Pericardium fibroblast (primary cell): ENCODE measurements around a stretch of chr12.

- RAMPAGE, long total RNA, result no peak
Observed at GRCh38 chr12:76372951-76373605, 24.9 kb upstream of the BBS10 start.

GRCh38 chr12:76375066-76375402, 26.8 kb upstream of the BBS10 start:
- RAMPAGE, long total RNA, result no peak

DNA sequence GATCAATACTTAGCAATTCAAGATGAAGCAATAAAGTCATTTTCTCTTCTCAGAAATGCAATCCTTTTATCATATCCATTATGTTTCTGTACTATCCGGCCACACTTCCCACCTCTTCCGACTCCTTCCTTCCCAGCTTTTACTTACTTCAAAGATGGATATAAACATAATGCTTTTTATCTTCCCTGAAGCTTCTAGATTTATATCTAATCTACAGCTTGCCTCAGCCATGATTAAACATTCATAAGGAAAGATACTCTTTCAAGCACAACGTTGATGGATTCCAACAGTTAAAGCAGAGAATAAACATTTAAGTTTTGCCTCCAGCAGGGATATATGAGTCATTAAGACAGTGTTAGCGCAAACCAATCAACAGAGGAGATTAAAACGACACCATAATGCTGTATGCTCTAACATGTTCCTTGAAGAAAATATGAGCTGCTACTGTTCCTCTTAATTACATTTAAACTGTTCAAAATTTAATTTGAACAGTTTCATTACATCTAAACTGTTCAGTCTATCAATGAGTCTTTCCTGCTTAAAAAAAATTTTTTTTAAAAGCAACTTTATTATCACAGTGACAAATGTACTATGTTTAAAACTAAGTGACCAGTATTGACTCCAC, 74.9 kb upstream of the BBS10 start:
- RAMPAGE, long total RNA, result no peak

DNA sequence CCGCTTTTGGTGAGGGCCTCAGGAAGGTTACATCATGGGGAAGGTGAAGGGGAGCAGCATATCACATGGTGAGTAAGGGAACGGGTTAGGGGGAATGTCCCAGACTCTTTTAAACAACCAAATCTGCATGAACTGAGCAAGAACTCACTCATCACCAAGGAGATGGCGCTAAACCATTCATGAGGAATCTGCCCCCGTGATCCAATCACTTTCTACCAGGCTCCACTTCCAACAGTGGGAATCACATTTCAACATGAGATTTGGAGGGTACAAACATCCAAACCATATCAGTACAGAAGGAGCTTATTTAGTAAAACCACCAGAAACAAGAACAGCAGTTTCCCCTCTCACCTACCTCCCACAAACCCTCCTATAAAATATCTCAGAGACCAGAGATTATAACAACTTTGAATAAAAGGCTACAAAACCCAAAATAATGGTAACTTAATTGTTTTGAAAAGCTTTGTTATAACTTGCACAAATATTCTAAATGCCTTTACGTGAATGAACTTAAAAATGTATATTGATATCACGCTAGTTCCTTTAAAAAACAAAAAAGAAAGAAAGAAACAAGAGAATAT, 39.8 kb downstream of the OSBPL8 start:
- RAMPAGE, long total RNA, result no peak

DNA sequence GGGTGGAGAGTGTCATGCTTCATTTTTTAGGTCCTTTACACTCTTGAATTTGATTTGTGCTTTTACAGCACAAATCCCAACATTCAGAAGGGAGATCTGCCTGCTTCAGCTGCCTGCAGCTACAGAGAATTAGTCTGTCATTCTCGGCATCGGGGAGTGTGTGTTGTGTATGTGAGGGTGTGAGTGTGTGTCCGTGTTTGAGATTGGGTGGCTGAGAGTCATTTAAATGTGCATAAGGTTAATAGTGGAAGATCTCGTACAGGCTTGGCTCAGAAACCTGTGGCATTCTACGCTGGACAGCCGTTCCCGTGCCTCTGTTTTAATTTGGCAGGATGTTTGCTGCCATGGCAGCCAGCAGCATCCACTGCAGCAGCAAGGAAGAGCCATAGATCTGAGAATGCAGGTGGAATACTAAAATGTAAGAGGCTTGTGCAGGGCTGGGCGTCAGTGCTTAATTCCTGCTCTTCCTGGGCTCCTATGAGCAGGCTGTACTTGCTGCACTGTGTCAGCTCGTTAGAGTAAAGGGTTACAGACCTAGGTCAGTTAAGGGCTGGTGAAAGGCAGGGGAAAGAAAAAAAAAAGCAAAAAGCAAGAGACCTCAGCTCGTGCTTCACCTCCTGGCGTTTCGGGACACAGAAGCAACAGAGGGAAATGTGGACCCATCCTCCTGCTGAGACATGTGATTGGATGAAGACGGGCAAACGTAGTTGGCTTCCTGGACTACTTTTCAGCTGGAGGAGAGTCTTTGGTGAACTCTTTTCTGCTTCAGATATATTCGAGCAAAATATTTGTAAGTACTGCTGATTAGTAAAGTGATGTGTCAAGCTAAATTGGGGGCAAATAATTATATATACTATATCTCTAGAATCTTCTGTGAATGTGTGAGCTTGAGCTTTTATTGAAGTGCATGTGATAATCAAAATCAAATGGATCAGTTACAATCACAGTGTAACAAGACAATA, 205.5 kb downstream of the NAV3 start:
- RAMPAGE, long total RNA, result no peak

- RAMPAGE, long total RNA, result no peak
Observed at GRCh38 chr12:78963831-78964325, 99.3 kb downstream of the SYT1 start.

DNA sequence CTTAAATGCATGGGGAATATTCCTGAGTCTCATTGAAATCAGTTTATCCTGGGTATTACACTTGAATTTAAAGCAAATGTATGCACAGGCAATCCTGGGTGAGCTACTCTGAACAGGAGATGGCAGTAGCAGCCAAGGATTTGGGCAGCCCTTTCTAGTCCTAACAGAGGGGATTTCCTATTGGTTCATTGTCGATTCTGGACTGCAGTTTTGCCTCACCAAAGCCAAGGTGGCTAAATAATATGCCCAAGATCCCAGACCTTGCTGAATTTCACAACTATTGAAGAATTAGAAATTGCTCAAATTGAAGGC, 282.8 kb downstream of the PAWR start:
- RAMPAGE, long total RNA, result no peak

GRCh38 chr12:79416016-79416384, 274.8 kb downstream of the PAWR start:
- RAMPAGE, long total RNA, result no peak

DNA sequence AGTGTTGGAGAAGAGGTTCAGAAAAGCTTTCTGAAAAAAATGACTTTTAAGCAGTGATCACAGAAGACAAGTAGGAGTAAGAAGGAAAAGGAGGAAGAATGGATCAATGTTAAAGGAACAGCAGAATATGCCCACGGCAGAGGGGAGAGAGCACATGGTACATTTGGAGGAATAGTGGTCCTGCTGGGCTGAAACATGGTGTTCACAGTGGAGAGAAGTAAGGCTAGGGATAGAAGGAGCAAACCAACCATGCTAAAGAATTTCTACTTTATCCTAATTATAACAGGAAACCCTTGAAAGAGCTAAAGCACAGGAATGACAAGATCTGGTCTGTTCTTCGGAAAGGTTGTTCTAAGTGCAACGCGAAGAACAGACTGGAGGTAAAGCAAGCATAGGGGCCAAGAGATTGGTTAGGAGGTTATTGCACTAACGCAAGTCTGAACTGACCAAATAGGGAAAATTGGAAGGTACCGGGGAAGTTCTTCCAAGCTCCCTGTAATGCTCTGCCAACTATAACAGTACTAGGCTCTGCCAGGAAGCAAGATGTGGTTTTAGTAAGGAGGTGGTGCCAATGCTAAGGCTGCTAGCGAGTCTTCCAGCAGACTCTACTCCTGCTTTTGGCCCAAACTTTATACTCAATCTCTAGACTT, 138.7 kb downstream of the PAWR start:
- RAMPAGE, long total RNA, result no peak

- RAMPAGE, long total RNA, result no peak
Observed at GRCh38 chr12:79566242-79566850, 124.4 kb downstream of the PAWR start.

- RAMPAGE, long total RNA, result no peak
Observed at GRCh38 chr12:79897586-79898251, 37.2 kb downstream of the PPP1R12A start.

- RAMPAGE, long total RNA, result no peak
Observed at GRCh38 chr12:79933303-79934260, 1.3 kb downstream of the PPP1R12A start.

DNA sequence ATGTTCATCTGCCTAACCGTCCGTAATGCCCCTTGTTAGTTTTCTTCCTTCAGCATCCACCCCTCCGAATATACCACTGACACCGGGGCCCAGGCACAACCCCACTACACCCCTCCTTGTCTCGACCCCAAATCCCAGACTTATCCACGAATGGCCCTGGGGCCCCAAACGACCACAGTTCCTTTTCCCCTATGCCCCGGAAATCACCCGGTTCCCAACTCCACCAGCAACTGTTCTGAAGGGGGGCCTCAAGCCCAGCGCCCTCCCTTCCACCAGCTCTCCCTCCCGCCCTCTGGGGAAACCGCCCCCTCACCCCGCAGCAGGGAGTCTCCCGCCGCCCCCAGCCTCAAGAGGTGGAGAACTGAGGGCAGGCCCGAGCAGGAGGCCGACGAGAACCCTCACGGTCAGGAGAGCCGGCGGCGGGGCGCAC, 621 bp downstream of the PPP1R12A start:
- RAMPAGE, long total RNA, result no peak

GRCh38 chr12:80249374-80250077, 150.2 kb downstream of the OTOGL start:
- RAMPAGE, long total RNA, result no peak

DNA sequence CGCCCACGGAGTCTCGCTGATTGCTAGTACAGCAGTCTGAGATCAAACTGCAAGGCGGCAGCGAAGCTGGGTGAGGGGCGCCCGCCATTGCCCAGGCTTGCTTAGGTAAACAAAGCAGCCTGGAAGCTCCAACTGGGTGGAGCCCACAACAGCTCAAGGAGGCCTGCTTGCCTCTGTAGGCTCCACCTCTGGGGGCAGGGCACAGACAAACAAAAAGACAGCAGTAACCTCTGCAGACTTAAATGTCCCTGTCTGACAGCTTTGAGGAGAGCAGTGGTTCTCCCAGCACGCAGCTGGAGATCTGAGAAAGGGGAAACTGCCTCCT, 33.8 kb downstream of the PTPRQ start:
- RAMPAGE, long total RNA, result no peak

DNA sequence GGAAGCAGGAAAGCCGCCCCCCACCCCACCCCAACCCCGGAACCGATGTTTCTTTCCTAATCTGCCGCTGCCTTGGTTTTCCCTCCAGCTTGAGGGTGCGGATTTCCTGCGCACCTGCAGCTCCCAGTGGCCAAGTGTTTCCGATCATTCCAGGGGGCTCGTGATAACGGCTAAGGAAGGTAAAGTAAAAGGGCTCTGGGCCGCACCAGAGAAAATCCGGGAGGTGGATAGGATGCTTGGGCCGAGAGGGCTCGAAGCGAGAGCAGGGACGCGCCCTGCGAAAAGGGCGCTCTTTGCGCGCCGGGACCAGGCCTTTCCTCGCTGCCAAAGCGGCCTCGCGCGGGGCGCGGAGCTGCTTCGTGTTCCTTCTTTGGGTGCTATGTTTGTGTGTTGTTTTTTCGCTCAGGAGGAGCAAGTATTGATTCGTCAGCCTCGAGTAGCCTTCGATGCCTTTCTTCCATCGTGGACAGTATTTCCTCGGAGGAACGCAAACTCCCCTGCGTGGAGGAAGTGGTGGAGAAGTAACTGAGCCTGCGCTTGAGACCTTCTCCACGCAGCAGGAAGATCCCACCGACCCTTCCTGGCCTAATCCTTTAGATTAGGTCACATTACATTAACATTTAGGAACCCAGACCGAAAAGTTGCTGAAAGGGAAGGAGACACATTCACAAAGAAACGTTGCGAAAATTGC, 1.1 kb downstream of the MYF6 start:
- RAMPAGE, long total RNA, result no peak

DNA sequence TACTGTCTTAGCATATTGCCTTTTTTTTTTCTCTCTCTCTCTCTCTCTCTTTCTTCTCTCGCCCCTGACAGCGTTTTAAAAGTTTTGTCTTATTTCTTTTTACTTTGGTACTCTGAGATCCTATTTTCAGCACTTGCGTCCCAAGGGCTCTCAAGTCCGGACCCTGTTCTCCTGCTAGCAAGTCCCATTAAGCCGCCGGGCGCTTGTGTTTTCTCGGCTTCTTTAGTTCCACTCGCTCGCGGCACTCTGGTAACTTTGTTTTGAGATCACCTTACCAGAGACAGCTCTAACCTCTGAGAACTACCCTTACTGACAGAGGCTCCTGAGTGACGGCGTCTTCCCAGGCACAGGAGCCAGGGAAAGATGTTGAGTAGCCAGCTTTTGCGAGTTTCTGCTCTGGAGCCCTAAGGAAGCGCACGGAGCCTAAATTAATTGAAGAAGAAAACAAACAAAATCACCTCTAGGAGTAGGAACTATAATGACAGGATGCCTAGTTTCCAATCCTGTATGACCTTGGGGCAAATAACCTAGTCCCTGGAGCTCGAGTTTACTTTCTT, 2.6 kb upstream of the MYF5 start:
- RAMPAGE, long total RNA, result no peak

DNA sequence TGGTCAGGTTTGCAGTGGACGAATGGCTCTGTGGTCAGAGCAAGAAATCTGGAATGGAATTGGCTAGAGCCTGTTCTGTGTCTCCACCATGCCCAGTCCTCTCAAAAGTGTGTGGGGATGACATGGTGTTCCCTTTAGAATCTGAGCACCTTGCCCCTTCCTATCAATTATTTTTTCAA, 1.4 kb downstream of the ACSS3 start:
- RAMPAGE, long total RNA, result no peak

DNA sequence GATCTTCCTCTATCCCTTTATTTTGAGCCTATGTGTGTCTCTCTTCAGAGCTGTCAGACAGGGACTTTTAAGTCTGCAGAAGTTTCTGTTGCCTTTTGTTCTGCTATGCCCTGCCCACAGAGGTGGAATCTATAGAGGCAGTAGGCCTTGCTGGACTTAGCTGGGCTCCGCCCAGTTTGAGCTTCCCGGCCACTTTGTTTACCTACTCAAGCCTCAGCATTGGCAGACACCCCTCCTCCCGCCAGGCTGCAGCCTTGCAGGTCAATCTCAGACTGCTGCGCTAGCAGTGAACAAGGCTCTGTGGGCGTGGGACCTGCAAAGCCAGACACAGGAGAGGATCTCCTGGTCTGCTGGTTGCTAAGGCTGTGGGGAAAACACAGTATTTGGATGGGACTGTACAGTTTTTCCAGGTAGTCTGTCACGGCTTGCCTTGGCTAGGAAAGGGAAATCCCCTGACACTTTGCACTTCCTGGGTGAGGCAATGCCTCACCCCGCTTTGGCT, 43.8 kb downstream of the CCDC59 start:
- RAMPAGE, long total RNA, result no peak

GRCh38 chr12:83657071-83657555, 970.4 kb downstream of the TMTC2 start:
- RAMPAGE, long total RNA, result no peak